Helper T cell (primary cell): ENCODE measurements around the genes EXTL2 and NTNG1.

DNA sequence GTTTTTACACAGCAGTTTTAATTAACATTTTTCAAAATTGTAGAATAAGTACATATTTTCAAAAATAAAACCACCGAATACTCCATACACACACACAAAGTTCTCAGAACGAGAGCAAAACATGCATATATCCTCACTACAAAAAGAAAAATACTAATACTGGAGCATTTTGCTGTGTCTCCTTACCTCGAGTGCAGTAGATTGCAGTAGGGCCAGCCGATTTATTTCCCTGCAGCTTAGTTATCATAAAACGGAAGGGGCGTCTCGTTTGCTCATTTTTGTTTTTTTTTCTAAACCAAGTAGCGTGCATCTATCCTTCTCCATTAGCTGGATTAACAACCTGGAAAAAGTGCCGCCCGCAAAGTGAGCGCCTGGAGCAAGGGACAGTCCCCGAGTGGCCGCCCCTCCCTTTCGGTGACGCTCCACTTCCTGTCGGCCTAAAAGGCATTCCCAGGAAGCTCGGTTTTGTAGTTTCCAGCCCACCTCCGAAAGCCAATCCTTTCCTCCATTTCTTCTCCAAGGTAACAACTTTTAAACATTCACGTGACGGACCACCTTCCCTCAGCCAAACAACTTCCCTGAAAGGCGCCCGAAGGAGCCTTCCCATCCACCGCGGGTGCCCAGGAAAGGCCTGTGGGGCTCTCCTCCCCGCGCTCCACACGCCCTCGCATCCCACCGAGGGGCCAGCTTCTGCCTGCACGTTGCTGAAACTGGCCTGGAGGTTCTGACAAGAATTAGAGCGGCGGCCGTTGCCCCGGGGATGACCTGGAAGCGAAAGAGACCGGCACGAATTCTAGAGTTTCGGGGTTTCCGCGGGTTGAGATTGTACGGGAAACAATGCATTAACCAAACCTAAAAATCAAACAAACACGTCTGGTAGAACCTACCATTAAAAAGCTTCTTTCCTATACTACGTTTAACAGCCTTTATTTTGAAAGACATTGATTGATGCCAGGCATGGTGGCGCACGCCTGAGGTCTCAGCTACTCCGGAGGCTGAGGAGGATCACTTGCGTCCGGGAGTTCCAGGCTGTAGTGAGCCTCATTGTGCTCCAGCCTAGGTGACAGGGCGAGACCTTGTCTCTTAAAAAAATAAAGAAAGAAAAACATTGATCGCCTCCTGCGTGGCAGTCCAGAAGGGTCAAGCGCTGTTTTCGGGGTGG is at the start of gene EXTL2:
Gene EXTL2, minus strand, starts transcription at position 396 of the 1,162 bp plus-strand sequence.
- PRO-cap, 2 experiments, result peak in 2 of 2 experiments; most common plus-strand start position 1,008 of the sequence (in 2); most common minus-strand start position 195 of the sequence (in 2)

DNA sequence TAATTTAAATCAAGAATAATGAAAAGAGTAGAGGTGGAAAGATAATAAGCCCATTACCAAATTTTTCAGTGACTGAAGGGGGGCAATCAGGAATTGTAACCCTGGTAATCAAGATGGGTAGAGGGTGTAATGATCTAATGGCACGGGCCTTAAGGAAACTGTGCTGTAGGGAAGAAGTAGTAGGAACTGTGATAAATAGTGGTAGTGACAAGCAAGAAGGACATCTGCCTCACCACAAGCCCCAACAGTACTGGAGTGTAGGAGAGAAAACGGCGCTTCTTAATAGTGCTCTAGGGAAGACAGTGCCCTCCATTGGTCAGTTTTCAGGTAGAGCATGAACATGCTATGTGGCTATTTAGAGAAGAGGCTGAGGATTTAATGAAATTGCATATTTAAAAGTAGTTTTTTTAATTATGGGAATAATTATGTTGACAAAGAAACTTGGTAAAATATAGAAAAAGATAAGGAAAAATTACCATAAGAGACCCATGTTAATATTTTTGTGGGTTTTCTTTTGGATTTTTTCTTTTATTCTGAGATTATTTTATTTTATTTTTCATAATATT is 32.2 kb downstream of the SLC30A7 start:
- PRO-cap, 2 experiments, result peak in 1 of 2 experiments; most common minus-strand start position 252 of the sequence (in 1)

- PRO-cap, 2 experiments, result no peak in any of the 2 experiments
Measured at GRCh38 chr1:101101566-101101765, 75.9 kb upstream of the DPH5 start.

- PRO-cap, 2 experiments, result no peak in any of the 2 experiments
Measured at GRCh38 chr1:101148893-101149378, 87.9 kb upstream of the S1PR1 start.

GRCh38 chr1:101247919-101248191 is 11.0 kb downstream of the S1PR1 start:
- PRO-cap, 2 experiments, result no peak in any of the 2 experiments

DNA sequence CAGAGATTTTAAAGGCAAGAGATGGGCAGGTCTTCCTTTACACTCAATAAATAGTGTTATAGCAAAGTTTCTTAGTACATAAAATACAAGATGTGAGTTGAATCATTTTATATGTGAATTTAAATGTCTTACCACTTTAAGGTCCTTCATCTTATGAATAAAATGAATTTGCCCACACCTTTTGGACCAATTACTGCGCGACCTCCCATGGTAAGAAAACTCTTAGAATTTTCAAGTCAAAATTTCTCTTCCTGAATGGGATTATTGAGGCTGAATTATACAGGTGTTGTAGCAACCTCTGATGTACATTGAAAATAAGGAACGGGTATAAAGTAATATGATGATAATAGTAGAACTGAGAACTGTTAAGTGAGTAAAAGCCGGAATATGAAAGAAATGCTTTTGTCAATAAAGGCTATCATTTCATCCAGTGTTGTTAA is 10.5 kb downstream of the RNPC3 start:
- PRO-cap, 2 experiments, result no peak in any of the 2 experiments

DNA sequence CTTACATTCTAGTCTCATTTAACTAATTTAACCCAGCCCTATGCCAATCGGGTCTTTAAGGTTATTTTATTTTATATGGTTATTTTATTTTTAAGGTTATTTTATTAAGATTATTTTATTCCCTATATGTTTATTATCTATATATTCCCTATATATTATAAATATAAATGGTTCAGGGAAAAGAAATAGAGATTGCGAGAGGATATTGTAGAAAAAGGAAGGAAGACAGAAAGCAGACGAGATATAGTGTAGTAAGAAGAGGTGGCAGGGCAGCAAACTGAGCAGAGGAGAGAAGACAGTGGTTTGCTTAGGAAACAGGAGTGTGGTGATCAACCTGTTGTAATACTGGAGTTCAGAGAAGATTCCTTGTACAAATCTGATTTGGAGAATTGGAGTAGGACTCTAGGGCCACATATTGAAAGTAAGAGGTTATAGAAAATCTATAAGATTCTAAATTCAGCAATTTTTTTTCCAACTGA is 9.8 kb upstream of the AMY2B start:
- PRO-cap, 2 experiments, result no peak in any of the 2 experiments

DNA sequence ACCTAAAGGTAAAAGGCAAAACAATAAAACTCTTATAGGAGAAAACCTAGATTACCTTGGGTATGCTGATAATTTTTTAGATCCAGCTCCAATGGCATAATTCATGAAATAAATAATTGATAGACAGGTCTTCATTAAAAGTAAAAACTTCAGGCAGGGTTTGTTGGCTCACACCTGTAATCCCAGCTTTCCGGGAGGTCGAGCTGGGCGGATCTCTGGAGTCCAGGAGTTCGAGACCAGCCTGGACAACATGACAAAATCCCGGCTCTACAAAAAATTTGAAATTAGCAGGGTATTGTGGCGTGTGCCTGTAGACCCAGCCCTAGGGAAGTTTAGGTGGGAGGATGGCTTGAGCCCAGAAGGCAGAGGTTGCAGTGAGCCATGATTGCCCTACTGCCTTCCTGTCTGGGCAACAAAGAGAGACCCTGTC is 239.1 kb downstream of the AMY1C start:
- PRO-cap, 2 experiments, result no peak in any of the 2 experiments

DNA sequence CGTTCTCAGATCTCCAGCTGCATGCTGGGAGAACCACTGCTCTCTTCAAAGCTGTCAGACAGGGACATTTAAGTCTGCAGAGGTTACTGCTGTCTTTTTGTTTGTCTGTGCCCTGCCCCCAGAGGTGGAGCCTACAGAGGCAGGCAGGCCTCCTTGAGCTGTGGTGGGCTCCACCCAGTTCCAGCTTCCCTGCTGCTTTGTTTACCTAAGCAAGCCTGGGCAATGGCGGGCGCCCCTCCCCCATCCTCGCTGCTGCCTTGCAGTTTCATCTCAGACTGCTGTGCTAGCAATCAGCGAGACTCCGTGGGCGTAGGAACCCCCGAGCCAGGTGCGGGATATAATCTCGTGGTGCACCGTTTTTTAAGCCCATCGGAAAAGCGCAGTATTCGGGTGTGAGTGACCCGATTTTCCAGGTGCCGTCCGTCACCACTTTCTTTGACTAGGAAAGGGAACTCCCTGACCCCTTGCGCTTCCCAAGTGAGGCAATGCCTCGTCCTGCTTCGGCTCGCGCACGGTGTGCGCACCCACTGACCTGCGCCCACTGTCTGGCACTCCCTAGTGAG is 914.6 kb downstream of the AMY1C start:
- PRO-cap, 2 experiments, result no peak in any of the 2 experiments

DNA sequence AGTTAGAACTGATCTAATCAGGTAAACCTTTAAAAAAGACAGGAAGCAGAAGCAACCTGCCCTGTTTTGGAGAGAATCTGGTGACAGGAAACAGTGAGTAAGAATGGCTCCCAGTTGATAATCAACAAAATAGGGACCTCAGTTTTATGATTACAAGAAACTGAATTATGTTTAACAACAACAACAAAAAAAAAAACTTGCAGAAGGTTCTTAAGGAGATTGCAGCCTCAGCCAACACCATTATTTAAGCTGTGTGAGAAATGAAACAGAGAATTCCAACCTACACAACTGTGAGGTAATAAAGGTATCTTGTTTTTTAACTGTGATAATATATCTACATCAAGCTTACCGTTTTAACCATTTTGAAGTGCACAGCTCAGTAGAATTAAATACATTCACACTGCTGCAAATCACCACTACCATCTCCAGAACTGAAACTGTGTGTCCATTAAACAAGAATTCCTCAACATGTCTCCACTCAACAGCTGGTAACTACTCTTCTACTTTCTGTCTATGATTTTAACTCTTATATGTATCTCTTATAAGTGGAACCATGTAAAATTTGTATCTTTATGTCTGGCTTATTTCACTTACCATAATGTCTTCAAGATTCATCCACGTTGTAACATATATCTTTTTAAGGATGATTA is 608.6 kb upstream of the PRMT6 start:
- PRO-cap, 2 experiments, result no peak in any of the 2 experiments

DNA sequence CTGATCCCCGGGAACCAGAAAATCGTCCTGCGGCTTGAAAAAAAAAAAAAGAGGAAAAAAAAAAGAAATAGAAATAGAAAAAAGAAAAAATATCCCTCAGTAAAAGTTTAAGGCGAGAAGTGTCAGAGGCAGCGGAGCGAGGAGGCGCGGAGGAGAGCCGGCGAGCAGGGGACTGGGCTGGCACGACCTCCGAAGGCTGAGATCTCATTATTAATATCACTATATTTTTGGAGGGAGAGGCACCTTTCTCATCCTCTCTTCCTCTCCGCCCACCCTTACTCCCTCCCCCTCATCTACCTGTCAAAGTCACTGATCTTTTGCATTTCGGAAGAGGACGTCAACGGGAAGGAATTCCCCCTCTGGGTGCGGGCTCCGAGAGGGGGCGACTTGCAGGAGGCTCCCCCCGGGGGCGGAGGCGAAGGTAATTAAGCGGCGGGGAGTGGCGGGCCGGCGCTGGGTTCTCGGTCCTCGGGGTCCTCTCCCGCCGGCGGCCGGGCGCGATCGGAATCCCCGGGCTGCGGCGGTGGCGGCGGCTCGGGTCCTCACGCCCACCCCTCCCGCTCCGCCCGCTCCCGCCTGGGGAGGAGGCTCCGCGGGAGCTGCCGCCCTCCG is at the start of gene NTNG1:
Gene NTNG1, plus strand, starts transcription at position 320 of the 612 bp plus-strand sequence.
- PRO-cap, 2 experiments, result no peak in any of the 2 experiments

DNA sequence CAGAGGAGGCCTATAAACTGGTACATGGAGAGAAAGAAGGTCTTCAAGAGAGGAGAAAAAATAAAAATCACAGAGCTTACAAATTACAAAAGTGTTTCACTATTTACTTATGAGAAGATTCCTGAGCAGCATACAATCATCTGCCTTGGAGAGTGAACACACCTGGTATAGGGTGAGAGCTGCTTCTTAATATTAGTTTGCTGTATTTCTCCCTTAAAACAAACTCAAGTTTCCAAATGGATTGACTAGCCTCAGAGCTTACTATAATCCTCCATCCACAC is 278.7 kb downstream of the VAV3 start:
- PRO-cap, 2 experiments, result no peak in any of the 2 experiments

- PRO-cap, 2 experiments, result no peak in any of the 2 experiments
Measured at GRCh38 chr1:107687795-107688959, 276.8 kb downstream of the VAV3 start.

DNA sequence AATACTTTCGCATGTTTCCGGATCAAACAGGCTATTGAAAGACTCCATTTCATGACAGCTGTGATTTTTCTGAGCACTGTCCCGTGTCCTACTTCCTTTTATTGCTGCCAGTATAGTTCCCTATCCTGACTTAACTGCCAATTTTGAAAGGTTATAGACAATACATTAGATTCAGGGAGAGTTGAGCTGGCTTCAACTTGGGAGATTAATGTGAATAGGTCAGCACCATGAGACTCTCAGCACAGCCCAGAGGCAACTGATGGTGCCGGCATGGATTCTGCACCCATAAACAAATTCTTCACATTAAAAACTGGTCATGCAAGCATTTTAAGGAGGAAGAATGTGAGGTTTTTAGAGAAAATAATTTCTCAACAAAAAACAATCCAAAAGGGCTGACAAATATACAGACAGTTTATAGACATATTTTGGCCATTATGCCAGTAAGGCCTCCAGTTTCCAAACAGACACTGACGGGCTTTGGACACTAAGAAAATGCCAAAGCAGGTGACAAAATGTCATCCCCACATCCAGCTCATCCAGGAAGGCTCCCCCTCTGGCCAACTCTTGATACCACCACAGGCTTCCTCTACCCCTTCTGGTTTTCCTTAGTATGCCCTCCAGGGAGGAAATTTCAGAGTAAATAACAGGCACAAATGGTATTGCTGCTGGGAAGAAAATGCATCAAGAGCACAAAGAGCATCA is 225.5 kb downstream of the VAV3 start:
- PRO-cap, 2 experiments, result no peak in any of the 2 experiments

DNA sequence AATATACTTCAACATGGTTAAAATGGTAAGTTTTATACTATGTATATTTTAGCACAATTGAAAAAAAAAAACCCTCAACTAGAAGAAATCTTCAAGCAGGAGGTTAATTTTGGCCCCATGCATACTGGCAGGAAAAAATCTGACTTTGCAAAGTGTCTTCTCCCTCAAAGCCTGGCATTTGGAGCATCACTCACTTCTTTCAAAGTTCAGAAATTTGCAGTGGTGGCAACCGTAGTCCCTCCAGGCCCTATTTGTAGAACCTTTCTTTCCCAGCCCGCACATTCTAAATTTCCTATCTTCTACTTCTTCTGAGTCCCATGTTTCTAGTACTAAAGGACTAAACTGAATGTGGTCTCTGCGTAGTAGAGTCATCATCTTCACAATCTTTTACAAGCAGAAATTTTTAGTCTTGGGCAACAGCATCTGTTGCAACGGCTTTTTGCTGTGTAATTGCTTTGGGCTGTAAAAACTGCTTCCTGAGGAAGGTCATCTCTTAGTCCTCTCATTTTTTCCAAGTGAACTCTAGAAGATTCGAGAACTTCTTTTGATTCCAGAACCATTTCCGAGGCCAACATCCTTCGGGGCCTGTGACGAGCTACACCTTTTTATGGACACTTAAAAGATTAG is 23.9 kb downstream of the VAV3 start:
- PRO-cap, 2 experiments, result no peak in any of the 2 experiments

DNA sequence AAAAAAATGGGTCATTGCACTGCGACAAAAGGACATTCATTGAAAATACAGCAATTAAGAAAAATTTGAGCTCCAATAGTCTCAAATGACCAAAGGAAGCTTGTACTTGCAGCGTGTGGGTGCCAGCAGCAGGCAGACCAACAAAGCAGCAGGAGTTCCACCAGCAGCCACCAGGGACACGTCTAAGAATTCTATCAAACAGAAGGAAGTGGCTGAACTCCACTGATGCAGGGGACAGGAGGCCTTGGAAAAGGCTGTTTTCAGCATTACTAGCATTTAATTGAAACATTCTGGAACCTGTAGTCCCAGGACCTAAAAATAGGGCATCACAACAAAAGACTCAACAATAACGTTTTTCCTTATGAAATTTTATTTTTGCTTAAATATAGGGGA is 84.6 kb upstream of the VAV3 start:
- PRO-cap, 2 experiments, result no peak in any of the 2 experiments

GRCh38 chr1:108049950-108050640 is 85.1 kb upstream of the VAV3 start:
- PRO-cap, 2 experiments, result no peak in any of the 2 experiments

DNA sequence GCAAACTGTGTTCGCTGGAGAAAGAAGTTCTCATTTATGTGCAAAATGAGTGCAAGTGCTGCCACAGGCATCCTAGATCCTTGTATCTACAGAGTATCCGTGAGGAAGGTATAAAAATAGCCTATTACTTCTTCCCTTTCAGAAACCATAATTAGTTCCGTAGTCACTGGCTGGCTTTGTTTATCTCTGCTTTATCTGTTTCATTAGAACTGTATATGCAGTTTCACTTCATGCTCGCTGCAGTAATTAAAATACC is 40.6 kb downstream of the EEIG2 start:
- PRO-cap, 2 experiments, result no peak in any of the 2 experiments

DNA sequence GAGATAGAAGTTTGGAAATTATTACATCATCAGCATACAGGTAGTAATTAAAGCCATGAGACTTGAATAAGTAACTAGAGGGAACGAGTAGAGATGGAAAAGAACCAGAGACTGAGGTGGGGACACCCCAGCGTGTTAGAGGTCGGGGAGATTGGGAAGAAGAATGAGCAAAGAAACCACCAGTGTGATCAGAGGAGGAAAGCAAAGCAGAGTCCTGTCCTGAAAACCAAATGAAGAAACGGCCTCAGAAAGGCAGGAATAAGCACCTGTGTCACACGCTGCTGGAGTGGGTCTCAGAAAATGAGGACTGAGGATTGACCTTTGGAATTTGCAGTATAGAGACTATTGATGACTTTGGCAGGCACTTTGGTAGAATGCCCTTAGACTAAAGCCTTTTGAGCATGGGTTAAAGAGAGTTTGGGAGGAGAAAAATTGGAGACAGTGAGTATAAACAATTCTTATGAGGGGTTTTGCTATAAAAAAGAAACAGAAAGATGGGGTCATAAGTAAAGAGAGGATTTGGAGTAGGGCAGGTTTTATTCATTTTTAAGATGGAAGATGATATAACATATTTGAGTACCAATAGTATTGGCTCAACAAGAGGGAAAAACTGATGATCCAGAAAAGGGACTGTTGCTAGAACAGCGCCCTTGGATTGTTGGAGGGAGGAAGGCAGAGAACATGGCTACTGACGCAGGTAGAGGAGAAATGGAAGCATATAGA is 43.2 kb downstream of the HENMT1 start:
- PRO-cap, 2 experiments, result no peak in any of the 2 experiments

- PRO-cap, 2 experiments, result peak in 2 of 2 experiments; most common minus-strand start chr1:108692191 (in 2)
Measured at GRCh38 chr1:108692084-108692275, 130 bp upstream of the PRPF38B start.